Measurements from ENCODE around the genes FSD2, ZSCAN2 and WDR73.

GRCh38 chr15:82043063-82044114, 2.4 kb downstream of the MEX3B start:
- RRBS, result 95% methylated on average over 26 of the region's 80 CpGs

DNA sequence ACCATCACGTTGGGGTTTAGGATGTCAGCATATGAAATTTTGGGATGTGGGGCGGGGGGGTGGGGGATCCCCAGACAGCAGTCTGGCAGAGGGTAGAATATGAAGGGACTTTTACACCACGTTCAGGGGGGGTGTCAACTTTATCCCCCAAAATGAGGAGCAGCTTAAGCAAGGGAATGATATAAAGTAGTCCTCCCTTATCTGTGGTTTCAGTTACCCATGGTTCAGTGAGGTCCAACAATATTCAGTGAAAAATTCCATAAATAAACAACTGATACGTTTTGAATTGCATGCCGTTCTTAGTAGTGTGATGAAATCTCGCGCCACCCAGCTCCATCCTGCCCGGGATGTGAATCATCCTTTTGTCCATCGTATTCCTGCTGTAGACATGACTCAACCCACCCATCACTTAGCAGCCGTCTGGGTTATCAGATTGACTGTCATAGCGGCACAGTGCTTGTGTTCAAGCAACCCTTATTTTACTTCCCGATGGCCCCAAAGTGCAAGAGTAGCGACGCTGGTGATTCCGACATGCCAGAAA, 47.8 kb upstream of the MEX3B start:
- RRBS, result no CpG with 5 or more reads among the region's 15 CpGs

GRCh38 chr15:82174185-82174443, 88.4 kb downstream of the EFL1 start:
- RRBS, result no CpG with 5 or more reads among the region's 3 CpGs

GRCh38 chr15:82538705-82539484, 1.4 kb downstream of the RPS17 start:
- RRBS, result no CpG with 5 or more reads among the region's 18 CpGs

- RRBS, result 10% methylated on average over 4 of the region's 25 CpGs
Observed at GRCh38 chr15:82571148-82572281, 31.3 kb upstream of the RPS17 start.

- RRBS, result 87% methylated on average over 11 of the region's 40 CpGs
Observed at GRCh38 chr15:82648213-82648978, 1.2 kb upstream of the CPEB1 start.

DNA sequence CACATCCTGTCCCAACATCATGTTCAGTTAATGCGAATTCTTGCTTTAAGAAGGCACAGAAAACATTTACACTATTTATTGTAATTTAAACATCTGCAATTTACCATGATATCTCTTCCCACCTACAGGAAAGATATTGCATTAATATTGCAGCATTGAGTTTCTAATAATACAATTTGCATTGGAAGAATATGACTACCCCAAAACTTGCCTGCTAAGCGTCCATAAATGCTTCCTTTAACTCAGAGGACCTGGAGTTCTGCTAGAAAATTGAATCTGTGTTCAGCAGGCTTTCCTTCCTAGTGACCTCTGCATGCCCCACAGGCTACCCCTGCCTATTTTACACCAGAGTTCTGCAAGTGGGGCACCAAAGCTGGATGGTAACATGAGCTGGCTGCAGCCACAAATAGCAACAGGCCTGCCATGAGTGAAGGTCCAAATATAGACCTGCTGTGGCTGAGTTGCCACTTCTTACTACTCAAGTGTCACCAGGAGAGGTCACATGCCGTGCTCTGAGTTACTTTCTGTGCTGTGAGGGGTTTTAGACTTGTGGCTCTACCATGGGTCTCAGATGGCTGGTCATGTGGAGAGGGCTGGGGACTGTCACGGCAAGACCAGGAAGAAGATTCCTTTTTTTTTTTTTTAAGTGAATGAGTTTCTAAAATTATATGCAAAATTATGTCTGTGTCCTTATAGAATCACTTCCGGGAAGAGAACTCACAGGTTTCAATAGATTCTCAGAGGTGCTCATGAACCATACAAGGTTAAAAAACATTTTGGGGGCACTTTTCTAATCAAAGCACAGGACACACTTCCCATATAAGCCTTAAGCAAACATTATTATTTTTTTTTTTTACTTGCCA, at the start of gene FSD2:
TSS of gene FSD2 (minus strand) at position 315 of the 863 bp plus-strand sequence.
- RRBS, result no CpG with 5 or more reads among the region's 5 CpGs

DNA sequence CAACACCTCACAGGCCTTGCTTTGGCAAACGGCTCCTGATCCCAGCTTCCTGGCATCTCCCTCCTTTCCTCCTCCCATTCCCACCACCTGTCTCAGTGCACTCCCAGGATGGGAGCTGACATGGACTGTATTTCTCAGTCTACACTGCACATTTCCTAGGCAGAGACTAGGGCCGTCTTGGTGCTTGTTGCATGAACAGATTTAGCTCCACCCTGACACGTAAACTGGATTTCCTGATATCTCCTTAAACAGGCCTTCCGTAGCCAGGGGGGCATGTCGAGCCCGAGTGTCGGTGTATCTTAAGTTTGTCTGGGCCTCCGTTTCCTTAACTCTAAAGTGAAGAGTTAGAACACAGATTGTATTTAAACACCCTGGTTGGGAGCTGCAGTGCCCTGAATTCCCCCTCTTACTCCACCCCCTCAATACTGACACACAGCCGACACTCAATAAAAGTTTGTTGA, 715 bp upstream of the WHAMM start:
- RRBS, result no CpG with 5 or more reads among the region's 9 CpGs

- RRBS, result no CpG with 5 or more reads among the region's 4 CpGs
Observed at GRCh38 chr15:82817459-82818258, 8.2 kb downstream of the WHAMM start.

DNA sequence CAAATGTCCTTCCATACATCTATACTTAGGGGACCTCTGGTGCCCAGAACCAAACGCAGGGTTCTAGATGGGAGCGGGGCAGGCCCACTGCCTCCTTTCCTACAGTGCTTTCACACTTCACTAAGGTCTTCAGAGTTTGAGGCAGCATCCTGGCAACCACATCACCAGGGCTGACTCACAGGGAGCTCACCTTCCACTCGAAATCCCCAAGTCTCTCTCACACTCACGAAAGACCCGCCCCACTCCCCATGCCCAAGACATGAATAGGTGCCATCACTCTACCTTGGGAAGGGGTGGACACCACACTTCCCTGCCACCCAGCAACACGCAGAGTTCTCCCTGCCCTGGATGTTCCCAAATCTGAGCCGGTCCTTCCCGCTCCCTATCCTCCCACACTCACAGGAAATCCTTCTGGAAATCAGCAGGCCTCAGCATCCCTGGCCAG, 18.9 kb downstream of the HOMER2 start:
- RRBS, result no CpG with 5 or more reads among the region's 8 CpGs

GRCh38 chr15:83000283-83000622, 11.2 kb downstream of the C15orf40 start:
- RRBS, result no CpG with 5 or more reads among the region's 6 CpGs

DNA sequence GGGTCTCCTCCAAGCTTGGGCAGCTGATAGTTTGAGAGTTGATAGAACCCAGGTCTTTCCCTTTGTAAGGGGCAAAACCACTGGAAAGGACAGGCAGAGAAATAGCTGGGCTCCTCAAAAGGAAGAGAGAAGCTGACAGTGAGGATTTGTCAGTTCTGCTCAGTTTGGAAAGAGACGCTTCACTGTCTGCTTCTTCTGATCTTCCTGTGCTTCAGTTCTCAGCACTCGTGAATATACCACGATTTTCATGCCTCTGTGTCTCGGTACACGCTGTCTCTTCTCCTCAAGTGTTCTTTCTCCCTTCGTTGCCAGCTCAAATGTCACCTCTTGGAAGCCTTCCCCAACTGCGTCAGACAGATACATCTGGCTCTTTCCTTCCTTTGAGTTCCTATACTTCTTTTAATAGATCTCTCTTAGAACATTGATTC, 90.7 kb upstream of the GOLGA6L4 start:
- RRBS, result no CpG with 5 or more reads among the region's 7 CpGs

DNA sequence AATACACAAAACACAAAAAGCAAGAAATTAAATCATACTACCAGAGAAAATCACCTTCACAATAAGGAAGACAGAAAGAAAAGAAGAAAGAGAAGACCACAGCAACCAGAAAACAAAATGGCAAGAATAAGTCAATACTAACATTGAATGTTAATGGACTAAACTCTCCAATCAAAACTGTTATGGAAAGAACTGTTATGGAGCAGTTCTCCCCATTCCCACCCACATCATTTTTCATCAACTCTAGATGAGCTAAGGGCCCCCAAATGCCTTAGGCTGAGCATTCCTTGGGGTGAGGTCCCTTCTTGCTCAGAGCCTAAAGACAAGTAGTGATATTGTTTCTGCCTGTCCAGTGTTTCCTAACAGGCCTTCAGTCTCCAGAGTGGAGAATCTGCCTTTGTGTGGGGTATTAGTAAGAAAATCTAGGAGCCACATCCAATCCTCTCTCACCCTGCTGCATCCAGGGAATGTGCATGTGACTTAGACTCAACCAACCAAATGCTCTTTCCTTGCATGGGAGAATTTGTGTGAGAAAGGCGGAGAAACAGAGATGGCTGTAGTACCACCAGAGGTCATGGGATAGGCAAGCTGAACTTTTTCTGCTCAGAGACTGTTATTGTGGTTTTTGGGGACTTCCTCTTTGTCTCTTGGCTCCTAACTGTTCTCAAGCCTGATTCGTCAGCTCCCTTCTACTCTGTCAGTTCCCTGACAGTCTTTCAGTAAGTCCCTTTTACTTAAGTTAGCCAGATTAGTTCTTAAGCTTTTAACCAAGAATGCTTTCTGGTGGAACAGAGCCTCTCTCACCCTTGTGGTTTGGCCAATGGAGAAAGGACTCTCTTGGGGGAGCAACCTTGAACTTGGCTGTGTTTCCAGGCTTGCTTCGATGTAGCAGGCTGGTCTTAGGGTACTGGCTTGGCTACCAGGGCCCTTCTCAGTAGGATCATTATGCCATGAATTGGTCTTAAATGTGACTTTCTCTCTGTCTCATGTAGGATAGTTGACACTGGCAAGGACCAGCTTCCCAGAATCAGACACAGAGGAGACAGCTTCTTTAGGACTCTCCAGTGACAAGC, 2.6 kb upstream of the ZSCAN2 start:
- RRBS, result no CpG with 5 or more reads among the region's 3 CpGs

DNA sequence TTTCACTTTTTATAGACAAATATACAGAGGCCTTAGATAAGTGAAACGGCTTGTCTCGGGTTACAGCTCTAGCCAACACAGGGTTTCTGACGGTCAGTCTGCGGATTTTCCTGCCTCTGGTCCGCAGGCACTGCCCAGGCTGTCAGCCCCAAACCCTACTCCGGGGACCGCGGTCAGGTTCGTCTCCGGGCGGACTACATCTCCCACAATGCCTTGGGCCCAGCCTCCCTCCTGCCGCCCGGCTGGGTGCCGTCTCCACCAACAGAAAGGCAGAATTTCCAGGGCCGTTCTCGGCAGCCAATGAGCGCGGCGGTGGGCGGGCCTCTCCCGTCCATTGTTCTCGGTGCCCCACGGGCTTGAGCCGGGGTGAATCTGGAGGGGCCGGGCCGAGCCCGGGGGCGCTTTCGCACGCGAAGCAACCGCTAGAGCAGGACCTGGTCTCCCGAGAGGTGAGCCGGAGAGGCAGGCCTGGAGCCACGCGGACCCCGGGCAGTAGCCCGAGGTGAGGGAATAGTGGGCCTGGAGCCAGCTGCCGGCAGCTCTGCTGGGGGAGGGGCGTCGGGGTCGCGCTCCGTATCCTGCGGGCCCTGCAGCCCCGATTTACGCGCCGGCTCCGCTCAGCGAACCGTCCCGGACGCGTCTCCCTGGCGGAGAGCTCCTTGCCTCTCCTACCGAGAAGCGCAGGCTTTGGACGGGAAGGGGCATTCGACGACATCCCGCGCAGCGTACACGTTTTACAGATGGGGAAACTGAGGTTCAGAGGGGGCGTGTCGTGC, at the start of gene ZSCAN2:
TSS of gene ZSCAN2 (plus strand) at position 323 of the 776 bp plus-strand sequence.
- RRBS, result 1% methylated on average over 29 of the region's 67 CpGs

GRCh38 chr15:84653425-84654643, at the start of gene WDR73:
TSS of gene WDR73 (minus strand) at chr15:84654283.
- RRBS, result 2% methylated on average over 11 of the region's 58 CpGs

DNA sequence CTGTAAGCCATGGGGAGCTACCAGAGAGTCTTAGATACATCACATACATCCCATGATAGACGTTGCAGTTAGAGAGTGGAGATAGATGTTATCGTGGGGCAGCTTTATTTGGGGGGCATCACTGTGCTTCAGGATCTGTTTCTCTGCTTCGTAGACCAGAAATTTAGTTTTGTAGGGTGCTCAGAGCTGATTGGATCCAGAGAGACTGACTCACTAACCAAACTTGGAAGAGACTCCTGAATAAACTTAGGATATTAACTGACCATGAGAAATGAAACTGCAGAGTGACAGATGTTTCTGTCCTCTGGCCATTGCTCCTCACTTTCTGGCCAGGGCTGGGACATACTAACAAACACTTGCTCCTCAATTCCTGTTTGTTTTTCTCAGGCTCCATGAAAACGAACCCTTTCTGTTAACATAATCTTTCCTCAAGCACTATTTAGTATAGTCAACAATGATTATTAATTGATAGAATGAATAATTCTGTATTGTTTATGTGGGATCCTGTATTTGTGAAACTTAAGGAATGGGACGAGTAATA, 4.3 kb downstream of the ZNF592 start:
- RRBS, result no CpG with 5 or more reads among the region's 5 CpGs

GRCh38 chr15:84761616-84762211, 13.3 kb downstream of the ZNF592 start:
- RRBS, result no CpG with 5 or more reads among the region's 4 CpGs

DNA sequence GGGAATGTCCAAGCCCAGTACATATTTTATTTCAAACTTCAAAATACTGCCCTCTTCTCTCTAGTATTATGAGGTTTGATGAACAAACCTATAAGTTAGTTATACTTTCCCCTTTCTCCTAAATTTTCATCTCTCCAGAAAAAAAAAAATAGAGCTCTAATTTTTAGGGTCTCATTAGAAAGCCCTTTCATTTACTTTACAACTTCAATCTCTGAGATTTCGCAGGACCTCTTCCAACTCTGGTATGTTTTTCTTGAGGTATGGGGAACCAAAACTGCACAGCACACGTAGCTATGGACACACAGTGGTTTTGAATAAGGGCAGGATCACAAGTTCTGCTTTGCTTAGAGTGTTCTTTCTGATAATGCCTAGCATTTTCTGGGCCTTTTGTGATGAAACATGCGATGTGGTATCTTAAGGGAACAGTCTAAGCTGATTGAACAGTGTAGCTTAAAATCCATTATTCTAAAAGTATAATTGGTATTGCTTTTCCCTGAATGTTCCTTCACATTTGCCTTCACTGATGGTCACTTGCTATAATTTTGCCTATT, 25.3 kb downstream of the ZNF592 start:
- RRBS, result no CpG with 5 or more reads among the region's 3 CpGs

- RRBS, result no CpG with 5 or more reads among the region's 23 CpGs
Observed at GRCh38 chr15:84798495-84799216, 18.5 kb upstream of the ALPK3 start.

- RRBS, result no CpG with 5 or more reads among the region's 26 CpGs
Observed at GRCh38 chr15:84859005-84859962, 25.2 kb upstream of the SLC28A1 start.